Choroid plexus epithelial cell (primary cell): ENCODE results near the gene IRF2BPL.

- RRBS, result no CpG with 5 or more reads among the region's 6 CpGs
Measured at GRCh38 chr14:76894263-76894798, 68.1 kb downstream of the LRRC74A start.

DNA sequence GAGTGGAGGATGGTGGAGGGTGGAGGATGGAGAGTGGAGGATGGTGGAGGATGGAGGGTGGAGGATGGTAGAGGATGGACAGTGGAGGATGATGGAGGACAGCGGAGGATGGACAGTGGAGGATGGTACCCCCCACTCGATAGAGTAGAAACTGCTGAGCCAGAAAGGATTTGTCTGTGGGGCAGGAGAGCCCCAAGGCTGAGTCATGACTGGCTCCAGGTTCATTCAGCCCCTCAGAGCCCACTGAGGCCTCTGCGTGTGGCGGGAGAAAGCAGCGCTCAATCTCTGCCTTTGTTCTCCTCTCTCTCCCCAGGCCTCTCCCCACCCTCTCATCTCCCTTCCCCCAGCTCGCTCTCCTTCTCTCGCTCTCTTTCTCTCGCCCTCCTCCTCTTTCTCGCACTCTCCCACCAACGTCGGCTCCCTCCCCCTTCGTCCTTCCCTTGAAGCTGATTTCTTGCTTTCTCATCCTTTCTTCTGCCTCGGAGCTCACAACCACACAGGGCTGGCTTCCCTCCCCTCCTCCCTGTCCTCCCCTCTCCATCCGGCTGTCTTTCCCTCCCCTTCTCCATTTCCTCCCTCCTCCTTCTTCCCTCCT is 96.3 kb downstream of the LRRC74A start:
- RRBS, result no CpG with 5 or more reads among the region's 14 CpGs

GRCh38 chr14:76926428-76927071 is 100.3 kb downstream of the LRRC74A start:
- RRBS, result no CpG with 5 or more reads among the region's 7 CpGs

DNA sequence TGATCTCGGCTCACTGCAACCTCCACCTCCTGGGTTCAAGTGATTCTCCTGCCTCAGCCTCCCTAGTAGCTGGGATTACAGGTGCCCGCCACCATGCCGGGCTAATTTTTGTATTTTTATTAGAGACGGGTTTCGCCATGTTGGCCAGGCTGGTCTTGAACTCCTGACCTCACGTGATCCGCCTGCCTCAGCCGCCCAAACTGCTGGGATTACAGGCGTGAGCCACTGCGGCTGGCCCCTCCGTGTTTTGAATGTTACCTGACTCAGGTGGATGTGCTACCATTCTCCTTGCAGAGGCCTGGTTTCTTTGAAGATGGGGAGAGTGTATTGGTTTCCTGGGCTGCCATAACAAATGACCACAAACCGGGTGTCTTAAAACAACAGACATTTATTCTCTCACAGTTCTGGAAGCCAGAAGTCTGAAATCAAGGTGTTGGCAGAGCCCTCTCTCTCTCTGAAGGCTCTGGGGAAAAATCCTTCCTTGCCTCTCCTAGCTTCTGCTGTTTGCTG is 98.0 kb downstream of the IRF2BPL start:
- RRBS, result no CpG with 5 or more reads among the region's 12 CpGs

DNA sequence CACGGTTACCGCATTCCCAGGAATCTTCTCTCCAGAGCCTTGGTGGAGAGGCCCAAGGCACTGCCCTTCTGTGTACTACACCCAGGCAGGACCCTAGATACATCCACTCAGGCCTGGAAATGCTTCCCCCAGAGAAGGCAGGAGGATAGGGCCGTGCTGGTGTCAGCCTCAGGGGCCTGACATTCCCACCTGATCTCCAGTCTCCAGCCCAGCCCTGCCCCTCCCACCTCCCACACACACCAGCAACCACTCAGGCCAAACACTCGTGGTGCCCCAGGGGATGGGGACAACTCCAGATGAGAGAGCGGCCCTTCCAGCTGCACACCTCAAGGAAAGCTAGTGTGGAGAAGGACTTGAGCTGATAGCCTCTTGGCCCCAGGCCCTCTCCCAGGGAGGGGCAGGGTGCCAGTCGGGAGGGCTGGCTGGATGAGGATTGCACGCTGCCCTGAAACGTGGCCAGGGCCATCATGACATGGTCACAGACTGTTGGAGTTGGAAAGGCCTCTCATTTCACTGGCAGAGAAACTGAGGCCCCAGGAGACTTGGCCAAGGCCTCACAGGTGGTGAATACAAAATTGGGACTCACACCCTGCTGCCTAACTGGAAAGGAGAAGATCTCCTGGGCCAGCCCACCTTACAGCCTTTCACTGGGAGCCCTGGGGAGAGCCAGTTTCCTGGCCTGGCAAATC is 52.2 kb downstream of the IRF2BPL start:
- RRBS, result no CpG with 5 or more reads among the region's 8 CpGs

DNA sequence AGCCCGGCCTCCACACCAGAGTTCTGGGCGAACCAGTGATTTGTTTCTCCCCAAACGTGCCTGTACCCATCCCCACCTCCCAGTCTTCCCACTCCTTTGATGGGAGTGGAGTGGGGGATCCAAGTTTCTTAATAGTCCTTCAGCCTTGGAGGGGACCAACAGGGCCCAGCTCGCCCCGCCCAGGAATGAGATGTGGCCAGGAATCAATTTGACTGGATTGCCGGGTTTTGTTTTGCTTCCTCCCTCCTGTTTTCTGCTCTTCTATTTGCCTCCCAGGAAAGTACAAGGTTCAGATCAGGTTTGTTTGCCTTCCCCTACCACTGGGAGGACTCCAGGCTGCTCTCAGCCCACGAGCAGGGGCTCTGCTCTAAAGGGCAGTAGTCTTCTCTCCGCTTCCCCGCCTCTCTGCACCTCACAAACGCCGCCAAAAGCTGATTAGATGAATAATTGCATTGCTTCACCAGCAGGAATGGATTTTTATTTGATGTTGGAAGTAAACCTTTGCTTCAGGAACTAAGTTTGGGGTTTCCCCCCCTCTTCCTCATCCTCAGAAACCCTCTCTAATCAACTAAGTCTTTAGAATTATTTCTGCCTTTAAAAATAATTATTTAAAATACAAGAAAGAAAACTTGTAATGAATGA is 5.0 kb downstream of the IRF2BPL start:
- RRBS, result no CpG with 5 or more reads among the region's 11 CpGs

DNA sequence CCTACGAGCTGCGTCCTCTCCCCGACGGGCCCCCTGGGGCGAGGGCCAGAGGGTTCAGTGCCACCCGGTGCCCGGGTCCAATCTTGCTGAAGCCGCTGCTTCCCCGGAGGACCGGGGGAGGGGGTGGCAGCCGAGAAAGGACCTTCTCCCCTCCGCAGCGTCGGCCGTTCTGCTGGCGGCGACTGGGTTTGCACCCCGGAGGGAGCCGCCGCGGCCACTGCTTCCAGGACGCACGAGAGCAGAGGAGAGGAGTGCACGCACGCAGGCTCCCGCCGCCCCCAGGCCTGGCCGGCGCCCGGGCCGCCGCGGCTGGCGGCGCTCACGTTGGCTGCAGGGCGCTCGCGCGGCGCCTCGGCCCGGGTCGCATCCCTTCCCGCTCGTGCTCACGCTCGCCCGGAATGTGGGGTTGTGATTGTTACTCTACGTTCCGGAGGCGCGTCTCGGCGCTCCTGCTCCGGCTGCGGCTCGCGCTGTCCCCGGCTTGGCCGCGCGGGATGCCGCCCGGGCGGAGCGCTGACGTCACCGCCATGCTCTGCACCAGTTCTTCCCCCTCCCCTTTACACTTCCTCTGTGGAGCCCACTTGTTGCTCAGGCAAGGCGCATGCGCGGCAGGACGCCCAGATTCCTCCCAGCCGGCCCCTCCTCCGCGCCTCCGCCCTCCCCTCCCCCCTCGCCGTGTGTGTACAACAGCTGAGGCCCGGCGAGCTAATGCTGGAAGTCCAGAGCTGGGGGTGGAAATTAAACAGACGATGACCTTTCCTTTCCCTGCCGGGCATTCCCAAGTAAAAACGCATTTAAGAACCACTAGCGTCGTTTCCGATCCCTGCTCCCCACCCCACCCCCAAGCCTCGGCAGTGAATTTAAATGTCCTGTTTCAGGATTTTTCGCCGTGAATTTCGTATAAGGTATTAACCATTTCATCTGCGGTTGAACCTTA is at the start of gene IRF2BPL:
Gene IRF2BPL, minus strand, starts transcription at position 478 of the 937 bp plus-strand sequence.
- RRBS, result 2% methylated on average over 38 of the region's 92 CpGs

- RRBS, result 1% methylated on average over 7 of the region's 32 CpGs
Measured at GRCh38 chr14:77033741-77035006, 5.7 kb upstream of the IRF2BPL start.

DNA sequence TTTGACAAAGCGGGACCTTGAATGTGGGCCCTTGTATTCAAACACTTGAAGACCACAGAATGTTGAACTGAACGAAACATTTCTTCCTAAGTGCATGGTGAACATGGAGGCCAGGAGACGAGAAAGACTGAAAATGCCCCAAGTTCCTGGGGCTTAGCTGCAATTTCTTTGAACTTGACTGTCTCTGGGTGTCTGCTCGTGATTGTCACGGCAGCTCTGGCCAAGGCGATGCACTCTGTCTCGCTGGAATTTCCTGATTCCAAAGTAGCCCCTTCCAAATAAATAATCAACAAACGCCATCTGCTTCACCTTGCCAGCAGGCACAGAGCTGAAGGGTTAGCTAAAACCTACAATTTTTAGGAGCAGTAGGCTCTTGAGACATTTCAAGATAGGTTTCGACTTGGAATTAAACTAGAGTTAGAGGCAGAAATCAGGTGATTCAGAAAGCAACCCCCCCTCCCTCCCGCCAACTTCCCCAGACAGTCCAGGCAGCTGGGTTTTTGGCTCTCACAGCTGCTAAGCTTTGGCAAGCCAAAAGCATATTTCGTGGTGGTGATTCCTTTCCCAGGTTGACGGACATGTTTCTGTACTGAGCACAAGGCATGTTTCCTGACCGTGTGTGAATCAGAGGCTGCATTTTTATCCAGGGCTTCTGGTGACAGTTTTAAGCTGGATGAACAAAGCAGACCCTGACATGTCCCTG is 13.5 kb upstream of the IRF2BPL start:
- RRBS, result no CpG with 5 or more reads among the region's 13 CpGs

DNA sequence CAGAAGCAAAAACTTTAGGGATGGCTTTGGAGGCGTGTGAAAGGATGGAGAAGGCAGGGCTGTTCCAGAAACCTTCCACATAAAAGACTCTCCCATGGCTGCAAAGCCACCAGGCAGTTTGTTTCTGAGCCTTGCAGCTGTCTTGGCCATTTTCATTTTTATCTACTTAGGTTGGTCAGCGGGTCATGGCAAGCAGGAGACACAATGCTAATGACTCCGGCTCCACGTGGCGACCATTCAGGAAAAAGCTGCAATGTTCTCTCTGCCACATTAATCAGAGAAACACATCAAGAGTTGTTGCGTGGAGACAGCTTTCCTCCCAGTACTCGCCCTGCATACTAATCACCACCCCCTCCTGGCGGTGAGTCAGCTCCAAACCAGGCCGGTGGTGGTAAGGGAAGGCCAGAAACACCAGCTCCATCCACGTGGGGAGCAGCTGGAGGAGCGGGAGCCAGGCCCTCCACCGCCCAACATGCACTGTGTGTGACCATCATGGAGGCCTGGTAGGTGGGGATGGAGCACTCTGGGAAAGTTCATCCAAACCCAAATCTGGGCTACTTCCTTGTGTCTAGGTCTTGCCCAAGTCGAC is 31.0 kb upstream of the IRF2BPL start:
- RRBS, result no CpG with 5 or more reads among the region's 13 CpGs

DNA sequence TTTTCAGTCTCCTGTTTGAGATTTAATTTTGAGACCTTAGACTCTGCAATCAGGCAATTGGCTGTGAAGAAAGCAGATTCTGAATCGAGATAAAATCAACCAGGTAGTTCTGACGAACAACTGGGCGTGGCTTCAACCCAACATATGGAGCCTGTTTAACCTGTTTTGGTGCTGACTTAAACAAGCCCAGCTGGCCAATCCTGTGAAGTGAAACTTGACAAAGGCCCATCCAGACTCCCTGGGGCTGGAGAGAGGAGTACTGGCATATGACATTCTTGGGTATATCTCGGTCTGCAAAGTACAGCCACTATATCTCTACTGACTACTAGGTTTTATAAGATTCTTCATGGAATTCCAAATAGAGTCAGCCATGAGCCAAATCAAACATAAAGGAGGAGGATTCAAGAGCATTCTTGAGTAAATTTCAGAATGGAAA is 9.8 kb upstream of the CIPC start:
- RRBS, result no CpG with 5 or more reads among the region's 4 CpGs

DNA sequence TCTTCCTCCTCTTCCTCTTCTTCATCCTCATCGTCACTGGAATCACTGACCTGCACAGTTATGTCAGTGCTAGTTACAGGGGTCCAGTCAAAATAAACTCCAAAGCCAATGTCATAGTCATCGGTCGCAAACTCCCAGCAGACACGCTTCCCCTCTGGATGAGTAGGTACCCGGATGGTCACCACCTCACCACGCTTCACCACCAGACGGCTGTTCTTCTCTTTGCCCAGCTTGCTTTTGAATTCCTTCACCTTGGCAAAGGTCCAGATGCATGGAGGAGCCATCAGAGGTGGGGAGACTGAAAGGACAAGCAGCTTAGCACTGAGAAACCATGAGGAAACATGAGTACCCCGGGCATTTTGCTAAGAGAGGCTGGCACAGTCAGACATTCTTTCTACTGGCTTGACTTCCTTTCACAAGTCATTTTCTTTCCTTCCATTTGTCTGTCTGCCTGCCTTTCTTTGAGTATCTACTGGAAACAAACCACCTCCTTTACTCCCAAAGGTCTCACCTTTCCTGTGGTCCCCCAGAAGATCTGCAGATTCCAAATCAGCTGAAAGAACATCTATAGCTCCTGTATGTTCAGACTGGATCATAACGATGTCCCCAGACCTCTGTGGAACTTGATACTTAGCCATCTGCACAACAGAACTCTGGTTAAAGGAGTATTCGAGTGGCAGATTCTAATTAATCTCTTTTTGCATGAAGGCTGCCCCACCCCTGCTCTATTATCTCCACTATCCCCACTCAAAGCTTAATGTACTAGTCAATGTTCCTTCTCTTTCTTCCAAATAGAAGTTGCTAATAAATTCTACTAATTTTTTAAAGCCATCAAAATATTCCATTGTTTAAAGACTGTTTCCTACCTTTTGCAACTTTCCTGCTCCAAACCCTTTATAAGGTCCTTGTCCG is 22.6 kb downstream of the GSTZ1 start:
- RRBS, result no CpG with 5 or more reads among the region's 11 CpGs

GRCh38 chr14:77601598-77602546 is 14.6 kb downstream of the SPTLC2 start:
- RRBS, result no CpG with 5 or more reads among the region's 19 CpGs

DNA sequence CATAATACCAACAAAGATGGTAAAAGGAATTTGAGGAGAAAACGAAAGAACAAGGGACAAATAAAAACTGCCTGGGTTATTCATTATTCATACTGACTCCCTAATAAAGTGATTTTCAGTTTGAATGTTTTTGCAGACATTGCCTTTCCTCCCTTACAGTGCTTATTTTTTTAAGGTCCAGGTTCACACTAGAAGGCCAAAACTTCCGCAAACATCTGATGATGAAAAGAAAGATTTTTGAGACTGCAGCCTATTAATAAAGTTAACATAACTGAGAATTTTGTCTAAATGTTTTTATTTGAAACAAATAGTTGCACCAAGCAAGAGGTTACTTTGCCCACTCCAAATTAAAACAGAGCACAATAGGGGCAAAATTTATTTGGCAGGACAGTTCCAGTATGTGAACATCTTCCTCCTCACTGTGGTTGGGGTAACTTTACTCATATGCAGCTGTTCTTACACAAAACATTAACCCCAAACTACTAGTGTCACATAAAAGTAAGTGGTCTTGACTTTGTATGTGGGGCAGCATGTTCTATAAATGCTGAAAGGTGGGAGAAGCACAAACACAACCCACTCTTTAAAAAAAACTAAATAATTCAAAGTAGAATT is 9.5 kb downstream of the SLIRP start:
- RRBS, result no CpG with 5 or more reads among the region's 2 CpGs

DNA sequence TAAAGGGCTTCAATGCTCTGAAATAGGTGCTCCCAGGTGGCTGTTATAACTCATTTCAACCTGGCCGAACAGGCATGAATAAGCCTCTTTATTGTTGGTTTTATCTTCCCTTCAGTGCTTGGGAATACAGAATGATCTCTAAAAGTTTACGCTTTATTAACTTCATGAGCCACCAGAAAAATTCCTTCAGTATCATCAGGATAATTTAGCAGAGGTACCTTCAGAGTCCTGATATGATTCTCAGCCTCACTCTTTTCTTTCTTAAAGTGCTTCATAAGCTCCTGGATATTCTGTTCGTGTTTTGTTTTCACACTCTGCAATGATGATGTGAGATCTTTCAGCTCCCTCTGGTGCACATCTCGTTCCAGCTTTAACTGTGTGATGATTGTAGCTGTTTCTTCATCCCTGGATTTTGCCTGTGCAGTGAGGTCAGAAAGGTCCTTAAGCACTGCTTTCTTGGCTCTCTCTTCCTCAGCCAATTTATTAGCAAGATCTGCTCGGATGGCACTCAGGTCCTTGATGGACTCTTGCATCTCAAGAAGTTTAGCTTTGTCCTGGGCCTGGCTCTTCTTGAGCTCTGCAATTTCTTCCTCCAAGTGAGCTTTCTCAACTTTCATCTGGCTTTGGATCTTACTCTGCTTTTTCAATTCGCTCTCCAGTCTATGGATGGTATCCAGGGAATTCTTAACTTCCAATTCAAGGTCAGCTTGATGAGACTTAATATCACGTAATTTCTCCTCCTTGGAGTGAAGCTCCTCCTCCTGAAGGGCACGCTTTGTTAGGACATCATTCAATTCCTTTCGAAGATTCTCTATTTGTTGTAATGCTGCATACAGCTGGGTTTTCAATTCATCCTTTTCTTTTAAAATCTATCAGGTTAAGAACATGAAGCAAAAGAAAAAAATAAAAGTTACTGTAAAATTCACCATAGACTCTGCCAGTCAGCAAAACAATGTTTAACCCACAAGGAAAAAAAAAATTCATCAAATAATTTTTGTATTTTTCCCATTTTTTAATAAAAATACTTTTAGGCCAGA is 156.5 kb downstream of the CEP128 start:
- RRBS, result no CpG with 5 or more reads among the region's 9 CpGs

DNA sequence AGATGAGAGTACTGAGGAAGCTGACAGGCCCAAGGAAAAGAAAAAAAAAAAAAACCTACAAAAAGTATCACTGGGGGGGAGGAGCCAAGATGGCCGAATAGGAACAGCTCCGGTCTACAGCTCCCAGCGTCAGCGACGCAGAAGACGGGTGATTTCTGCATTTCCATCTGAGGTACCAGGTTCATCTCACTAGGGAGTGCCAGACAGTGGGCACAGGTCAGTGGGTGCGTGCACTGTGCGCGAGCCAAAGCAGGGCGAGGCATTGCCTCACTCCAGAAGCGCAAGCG is 106.7 kb downstream of the GTF2A1 start:
- RRBS, result no CpG with 5 or more reads among the region's 12 CpGs

- RRBS, result no CpG with 5 or more reads among the region's 2 CpGs
Measured at GRCh38 chr14:81179531-81180114, 41.1 kb downstream of the GTF2A1 start.

GRCh38 chr14:81192485-81193063 is 28.2 kb downstream of the GTF2A1 start:
- RRBS, result no CpG with 5 or more reads among the region's 2 CpGs

GRCh38 chr14:81366015-81366573 is 34.0 kb downstream of the STON2 start:
- RRBS, result no CpG with 5 or more reads among the region's 8 CpGs

DNA sequence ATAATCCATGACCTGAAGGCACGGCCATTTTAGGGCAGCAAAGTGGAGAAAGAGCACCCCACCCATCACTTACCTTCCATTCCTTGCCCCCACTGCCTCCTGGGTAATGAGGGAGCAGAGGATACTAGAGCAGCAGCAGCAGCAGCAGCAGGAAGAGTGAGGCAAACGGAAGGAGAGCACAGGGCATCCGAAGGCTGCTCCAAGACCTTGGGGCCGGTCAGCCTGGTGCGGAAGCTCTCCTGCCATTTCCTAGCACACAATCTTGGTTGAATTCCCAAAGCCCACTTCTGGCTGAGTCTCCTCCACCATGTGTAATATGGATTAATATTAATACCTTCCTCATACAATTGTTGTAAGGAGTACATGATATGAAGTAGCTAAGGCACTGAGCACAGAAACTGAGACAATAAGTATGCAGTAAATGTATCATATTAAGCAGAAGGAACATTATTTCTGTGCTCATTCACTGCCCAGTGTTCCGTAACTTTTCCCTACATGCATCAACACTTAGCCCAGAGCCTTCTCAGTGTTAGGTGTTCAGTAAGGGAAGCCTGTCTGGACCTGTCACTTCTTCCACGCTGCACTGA is 6.8 kb downstream of the STON2 start:
- RRBS, result no CpG with 5 or more reads among the region's 7 CpGs